ENCODE measurements around the gene ENOPH1.

DNA sequence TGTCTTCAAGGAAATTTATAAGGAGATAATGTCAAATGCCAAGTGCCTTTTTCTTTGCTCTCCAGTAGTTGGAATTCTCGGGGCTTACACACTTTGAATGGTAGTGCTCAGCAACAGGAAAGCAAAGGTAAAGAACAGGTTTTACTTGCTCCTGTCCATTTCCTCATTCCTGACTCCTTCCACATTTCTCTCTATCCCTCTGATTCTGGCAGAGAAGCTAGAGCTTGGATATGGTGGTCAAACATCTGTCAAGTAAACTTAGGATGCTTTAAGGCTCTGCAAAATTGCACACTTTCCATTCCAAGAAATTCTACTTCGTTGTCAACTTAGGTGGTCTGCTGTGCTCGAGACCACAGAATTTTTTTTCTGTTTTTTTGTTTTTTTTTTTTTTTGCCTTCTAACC is 180.9 kb upstream of the ANXA3 start:
- PRO-cap, 2 experiments = no peak in any of the 2 experiments

- PRO-cap, 2 experiments = no peak in any of the 2 experiments
These were observed 10.9 kb upstream of the ANXA3 start for GRCh38 chr4:78540467-78541244.

DNA sequence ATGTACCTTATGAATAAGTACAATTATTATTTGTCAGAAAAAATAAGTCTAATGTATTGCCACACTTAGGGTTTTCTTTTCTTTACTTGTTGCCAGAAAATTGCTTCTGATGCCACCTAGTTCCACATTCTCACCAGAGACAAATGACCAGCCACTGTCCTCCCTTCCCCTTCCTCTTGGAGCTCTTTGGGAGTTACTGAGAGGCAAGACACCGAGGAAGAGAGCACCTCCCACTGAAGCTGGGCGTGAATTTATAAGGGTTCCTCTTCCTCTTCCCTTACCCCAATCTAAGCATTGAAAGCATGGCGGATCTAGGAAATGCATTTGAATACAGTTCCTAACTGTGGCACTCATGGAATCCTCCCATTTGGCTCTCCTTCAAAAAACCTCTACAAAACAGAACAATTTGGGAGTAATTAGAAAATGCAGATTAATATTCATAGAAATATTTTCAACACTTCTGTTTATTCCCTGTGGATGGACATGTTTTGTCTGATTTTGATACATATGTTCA is 30.1 kb downstream of the ANXA3 start:
- PRO-cap, 2 experiments = no peak in any of the 2 experiments

DNA sequence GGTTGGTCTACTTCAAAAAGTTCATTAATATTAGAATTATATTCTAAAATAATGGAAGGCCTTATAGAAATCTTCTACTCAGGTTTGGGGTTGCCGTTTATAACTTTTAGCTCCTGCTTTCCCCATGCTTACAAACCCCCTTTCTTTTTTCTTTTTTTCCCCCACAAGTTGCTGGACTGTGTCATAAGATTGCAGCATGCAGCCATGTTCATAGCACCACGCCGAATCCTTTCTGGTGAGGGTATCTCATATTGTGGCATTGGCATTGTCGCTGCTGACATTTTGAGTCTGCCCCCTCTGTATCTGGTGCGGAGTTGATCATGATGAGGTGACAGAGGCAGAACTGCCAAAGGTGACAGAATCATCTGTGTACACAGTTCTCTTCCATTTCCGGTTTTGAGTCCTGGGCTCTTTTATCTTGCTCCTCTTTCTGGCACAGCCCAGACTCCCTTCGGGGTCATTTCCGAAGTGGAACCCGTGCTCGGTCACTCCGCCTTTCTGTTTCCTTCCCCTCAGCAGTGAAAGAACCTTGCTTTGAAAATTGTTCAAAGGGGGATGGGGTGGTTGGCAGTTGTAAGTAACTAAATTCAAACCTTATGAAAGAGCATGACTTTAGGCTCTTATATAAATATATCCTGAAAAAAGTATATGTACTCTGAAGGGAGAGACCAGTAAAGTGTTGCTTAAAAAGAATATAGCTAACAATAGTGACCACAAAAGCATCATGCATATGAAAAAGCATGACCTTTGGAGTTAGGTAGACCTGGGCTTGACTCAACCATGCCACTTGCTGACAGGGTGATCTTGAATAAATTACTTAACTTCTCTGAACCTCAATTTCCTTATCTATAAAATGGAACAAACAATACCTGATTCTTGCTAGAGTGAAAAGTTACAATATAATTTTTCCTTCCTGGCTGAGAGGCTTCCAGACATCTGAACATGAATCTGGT is 55.0 kb upstream of the BMP2K start:
- PRO-cap, 2 experiments = no peak in any of the 2 experiments

- PRO-cap, 2 experiments = no peak in any of the 2 experiments
These were observed 52.3 kb downstream of the PAQR3 start for GRCh38 chr4:78886553-78887698.

GRCh38 chr4:78914200-78915169 is 24.8 kb downstream of the PAQR3 start:
- PRO-cap, 2 experiments = no peak in any of the 2 experiments

- PRO-cap, 2 experiments = no peak in any of the 2 experiments
These were observed 245.8 kb downstream of the ANTXR2 start for GRCh38 chr4:79827178-79827616.

DNA sequence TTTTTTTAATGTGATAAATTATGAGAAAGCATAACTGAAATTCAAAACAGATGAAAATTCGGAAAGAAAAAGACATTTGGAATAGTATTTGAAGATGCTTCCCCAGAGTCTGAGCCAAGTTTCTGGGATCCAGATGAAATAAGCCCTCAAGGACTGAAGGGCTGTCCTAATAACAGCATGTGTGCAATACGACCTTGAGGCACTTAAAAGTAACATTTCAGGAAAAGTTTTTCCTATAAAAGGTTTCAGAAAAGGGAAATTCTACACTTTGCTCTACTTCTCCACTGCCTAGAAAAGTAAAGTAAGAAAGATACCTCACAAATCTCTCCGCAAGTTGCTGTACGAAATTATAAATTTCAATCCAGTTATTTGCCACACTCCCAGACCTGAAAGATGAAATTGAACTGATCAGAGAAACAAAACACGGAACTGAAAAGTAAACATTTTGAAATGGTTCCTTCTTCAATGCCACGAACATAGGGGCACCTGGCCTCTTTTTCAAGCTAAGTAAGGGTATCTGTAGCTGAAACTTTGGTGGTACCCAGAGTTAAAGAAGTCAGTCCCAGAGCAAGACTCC is 1.7 kb downstream of the ANTXR2 start:
- PRO-cap, 2 experiments = no peak in any of the 2 experiments

GRCh38 chr4:81214166-81214901 is 688 bp downstream of the PRKG2 start:
- PRO-cap, 2 experiments = peak in 1 of 2 experiments; most common plus-strand start chr4:81214542 (in 1)

DNA sequence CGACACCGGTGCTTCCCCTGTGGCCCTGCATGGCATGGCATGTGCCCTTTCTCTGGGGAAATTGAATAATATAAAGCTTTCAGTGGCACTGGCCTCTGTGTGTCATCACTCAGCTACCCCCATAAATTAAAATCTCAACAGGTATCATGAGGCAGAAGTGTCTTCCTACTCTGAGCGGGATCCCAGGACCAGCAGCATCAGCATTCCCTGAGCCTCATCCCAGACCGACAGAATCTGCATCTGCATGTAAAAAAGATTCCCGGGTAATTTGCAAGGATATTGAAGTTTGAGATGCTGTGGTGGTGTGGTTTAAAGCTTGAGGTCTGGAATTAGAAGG is 46.0 kb downstream of the RASGEF1B start:
- PRO-cap, 2 experiments = no peak in any of the 2 experiments

GRCh38 chr4:81648818-81649458 is 177.2 kb upstream of the RASGEF1B start:
- PRO-cap, 2 experiments = no peak in any of the 2 experiments

- PRO-cap, 2 experiments = no peak in any of the 2 experiments
These were observed 330.5 kb downstream of the HNRNPD start for GRCh38 chr4:82043064-82043873.

GRCh38 chr4:82284512-82285518 is 89.0 kb downstream of the HNRNPD start:
- PRO-cap, 2 experiments = peak in 1 of 2 experiments; most common plus-strand start chr4:82285191 (in 1); most common minus-strand start chr4:82284895 (in 1)

GRCh38 chr4:82352365-82353184 is 21.2 kb downstream of the HNRNPD start:
- PRO-cap, 2 experiments = no peak in any of the 2 experiments

DNA sequence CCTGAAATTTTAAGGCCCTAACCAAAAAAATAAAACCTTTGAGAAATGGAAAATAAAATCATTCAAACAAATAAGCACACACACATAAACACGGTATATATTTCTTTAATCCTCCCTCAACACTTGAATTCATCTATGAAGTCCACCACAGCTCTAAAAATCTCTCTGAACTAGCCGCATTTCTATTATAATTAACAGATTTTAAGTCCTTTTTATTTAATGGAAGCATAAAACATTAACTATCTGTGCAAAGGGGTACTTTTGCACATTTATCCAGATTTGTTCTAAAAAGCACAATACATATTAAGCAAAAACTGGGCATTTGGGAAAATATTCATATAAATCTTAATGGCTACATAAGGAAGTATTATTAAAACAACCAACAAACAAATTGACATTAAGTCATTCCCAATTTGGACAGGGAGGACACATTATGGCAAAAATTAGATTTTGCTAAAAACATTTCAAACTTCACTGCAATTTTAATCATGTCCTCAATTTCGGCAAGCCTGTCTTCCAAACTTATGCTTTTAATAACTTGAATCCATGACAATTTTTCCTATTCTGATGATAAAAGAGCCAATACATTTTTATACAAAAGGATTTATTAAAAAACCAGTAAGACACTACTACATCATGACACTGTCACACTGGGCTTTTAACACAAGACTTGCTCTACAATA is 20.4 kb downstream of the HNRNPD start:
- PRO-cap, 2 experiments = no peak in any of the 2 experiments

- PRO-cap, 2 experiments = no peak in any of the 2 experiments
These were observed 18.7 kb downstream of the HNRNPD start for GRCh38 chr4:82355024-82355474.

- PRO-cap, 2 experiments = no peak in any of the 2 experiments
These were observed 16.6 kb downstream of the HNRNPD start for GRCh38 chr4:82357083-82357715.

GRCh38 chr4:82429508-82429697 is 859 bp downstream of the HNRNPDL start:
- PRO-cap, 2 experiments = peak in 2 of 2 experiments; most common plus-strand start chr4:82429585 (in 2)

DNA sequence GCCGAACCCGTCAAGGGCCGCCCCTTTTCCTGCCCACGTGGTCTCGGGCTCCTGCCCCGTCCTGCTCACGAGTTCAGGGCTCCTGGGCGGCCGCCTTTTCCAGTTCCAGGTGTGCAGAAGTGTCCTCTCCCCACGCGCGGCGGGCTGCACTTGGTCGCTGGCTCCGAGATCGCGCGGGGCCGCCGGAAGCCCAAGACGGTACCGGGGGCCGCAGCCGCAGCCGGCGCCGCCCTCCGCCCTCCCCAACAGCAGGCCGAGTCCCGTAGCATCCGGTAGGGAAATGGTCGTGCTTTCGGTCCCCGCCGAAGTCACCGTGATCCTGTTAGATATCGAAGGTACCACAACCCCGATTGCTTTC is at the start of gene ENOPH1:
ENOPH1 (plus strand) TSS at position 41 of the 358 bp plus-strand sequence.
- PRO-cap, 2 experiments = peak in 1 of 2 experiments; most common plus-strand start position 41 of the sequence (in 1)

DNA sequence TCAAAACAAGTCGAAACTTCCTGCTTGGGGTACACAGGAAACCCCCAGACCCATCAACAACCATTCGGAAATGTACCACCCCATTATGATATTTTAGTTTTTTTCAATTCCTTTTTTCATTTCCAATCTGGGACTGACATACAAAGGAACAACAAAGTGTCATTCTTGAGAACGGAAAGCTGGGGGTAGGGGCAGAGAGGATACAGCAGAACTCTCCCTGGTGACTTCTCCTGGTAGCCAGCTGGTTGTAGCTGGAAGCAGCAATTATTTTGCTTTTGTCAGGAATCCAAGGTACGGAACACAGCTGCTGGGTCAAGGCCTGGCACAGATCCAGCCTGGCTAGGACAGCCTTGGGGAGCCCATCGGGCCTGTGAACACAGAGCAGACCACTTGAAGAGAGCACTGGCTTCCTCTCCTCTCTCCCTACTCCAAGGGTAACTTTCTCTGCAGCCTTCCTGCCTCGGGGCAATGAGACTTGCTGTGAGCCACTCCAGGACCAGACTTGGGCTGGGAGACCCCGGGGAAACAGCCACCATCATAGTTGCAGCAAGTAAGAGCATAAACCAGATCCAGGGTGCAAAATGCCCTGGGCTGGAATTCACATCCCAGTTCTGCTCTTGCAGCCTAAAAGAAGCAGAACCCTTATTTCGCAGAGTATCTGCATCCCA is 67.5 kb downstream of the SCD5 start:
- PRO-cap, 2 experiments = peak in 1 of 2 experiments; most common plus-strand start position 379 of the sequence (in 1)